ENCODE results near the gene CXCL1.

DNA sequence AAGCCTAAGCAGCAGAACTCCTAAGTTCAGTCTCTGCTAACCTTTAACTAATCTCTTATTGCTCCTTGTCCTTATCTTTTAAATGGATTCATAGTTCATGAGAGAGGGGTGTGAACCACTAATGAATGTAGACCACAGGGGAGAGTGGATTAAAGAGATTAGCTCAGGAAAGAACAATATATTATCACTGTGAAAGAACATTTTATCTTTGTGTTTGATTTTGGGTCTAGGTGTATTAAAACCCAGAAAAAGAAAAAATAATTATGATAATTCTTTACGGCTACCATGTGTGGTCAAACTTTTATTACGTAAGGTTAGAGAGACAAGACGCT, 24.6 kb upstream of the SLC4A4 start:
- RRBS, result no CpG with 5 or more reads among the region's 3 CpGs

GRCh38 chr4:71235769-71236266, 48.8 kb downstream of the SLC4A4 start:
- RRBS, result no CpG with 5 or more reads among the region's 7 CpGs

- RRBS, result no CpG with 5 or more reads among the region's 17 CpGs
Observed at GRCh38 chr4:71419658-71420355, 232.7 kb downstream of the SLC4A4 start.

DNA sequence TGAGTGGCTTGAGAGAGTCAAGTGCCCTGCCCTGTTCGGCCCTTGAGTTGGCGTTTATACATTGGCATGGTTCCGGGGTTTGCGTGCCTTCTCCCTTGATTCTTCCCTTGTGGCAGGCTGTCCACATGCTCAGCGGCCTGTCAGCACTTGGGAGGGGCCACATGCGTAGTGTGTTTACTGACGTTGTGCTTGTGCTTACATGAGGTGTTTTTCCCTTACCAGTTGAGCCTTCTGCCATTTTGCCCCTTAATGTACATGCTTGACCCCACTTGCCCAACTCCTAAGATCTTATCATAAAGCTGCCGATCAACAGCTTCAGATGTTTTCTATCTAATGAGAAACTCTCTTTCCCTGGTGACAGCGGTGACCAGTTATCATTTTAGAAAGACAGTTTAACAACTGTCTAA, 49.4 kb upstream of the GC start:
- RRBS, result no CpG with 5 or more reads among the region's 9 CpGs

DNA sequence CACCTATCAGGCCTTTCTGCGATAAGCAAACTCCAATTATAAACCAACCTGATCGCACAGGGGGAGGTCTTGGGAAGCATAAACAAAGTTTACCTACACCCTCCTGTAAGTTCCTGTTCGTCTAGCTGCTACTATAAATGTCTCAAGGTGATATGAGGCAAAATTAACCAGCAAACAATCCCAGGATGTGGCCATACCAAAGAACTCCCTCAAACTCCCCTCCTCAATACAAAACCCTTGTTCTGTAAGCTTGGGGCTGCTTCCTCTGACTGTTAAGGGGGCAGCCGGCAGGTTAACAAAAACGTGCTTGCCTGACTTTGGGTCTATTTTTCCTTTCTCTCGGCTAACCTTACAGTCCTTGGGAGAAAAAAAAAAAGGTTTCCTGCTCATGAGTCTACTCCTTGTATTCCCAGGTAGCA, 74.1 kb upstream of the GC start:
- RRBS, result no CpG with 5 or more reads among the region's 6 CpGs

- RRBS, result no CpG with 5 or more reads among the region's 6 CpGs
Observed at GRCh38 chr4:72568816-72569067, 279 bp downstream of the ADAMTS3 start.

DNA sequence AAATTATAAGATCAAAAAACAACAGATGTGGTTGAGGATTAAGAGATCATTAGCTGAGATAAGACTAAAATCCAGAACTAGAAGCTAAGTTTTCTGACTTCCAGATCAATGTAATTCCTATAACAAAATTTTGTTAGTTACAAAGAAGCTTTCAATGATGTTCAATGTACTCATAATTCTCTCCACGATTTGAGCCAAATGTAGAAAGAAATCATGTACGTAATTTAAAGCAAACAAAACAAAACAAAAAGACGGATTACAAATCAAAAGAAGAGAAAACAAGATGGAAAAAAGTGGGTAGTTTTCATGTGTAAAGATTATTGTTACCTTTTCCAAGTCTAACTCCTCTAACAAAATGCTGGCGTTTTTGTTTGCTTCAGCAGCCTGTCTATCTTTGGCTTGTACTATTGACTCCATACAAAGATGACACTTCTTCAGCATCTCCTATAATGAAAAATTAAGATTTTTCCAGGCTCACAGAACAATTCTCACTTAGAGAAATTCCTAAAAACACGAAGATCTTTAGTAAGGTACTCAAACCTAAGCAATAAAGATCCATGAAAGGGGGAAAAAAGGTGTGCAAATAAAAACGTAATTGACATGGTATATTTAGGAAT, 44.1 kb upstream of the COX18 start:
- RRBS, result no CpG with 5 or more reads among the region's 6 CpGs

GRCh38 chr4:73115548-73116140, 46.1 kb upstream of the COX18 start:
- RRBS, result no CpG with 5 or more reads among the region's 3 CpGs

DNA sequence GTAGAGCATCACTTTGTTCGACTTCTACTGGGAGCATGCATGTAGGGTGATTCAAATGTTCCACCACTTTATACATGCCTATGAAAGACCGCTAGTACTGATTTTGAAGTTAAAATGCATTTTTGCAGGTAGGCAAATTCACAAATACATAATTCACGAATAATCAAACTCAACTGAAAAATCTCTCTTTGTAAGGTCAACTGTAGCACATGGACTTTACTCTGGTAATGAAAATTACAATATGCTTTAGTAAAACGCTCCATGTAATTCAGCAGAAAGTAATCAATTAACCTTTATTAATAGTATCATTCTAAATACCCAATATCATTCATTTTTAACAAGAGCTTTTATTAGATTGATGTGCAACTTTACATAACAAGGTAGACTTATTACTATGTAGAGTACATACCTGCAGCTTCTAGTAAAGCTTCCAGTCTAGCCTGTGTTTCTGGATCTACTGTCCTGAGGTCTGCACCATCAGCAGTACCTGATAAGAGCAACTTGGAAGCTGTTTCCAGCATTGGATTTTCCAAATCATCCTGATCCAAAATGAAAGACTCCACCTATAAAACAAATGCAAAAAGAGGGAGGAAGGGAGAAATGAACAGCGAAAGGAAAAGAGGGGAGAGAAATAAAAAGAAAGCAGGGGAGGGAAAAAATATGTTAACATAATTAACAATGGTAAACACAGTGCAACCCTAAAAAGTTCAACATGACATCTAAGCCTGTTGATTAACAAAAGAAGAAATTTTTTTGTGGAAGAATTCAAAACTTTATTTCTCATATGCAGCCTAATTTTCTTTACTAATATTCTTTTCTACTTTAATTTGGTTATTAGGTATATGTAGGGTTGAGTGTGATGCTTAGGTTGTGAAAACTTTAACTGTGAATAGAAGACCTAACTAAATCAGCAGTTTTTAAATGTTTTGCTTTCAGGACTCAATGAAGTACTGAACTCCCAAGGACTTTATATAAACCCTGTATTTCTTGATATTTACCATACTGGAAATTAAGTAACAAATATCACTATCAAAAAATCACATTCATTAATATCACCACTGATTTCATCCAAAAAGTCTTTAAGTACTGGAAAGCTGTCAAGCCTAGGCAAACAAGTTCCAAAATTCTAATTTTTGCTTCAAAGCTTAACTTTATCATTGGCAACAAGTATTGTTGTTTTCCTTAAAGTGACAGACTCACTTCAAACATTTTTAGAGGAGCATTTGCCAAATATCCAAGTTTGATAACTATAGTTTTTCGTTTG, 81.2 kb downstream of the ANKRD17 start:
- RRBS, result no CpG with 5 or more reads among the region's 6 CpGs

- RRBS, result no CpG with 5 or more reads among the region's 9 CpGs
Observed at GRCh38 chr4:73222326-73223622, 35.8 kb downstream of the ANKRD17 start.

GRCh38 chr4:73230698-73231503, 27.7 kb downstream of the ANKRD17 start:
- RRBS, result no CpG with 5 or more reads among the region's 5 CpGs

DNA sequence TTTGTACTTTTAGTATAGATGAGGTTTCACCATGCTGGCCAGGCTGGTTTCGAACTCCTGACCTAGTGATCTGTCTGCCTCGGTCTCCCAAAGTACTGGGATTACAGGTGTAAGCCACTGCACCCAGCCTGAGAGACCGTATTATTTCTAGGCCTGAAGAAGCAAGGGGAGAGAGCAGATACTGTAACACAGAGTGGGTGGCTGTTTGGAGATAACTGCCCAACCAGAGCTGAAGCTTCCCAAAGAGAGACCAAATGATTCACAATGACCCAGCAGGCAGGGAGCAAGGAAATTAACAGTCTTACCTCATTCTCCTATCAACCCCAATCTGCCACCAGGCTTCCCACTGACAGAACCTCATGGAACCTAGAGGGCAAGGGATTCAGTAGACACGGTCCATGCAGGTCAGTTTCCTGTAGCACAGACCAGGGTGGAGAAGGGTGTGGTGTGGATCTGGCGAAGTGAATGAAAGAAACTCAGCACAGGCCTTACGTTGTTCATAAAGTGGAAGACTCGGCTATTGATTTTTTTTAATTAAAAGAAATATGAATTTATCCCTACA, 60.7 kb upstream of the ALB start:
- RRBS, result no CpG with 5 or more reads among the region's 7 CpGs

- RRBS, result no CpG with 5 or more reads among the region's 7 CpGs
Observed at GRCh38 chr4:73670188-73670480, 49.9 kb upstream of the RASSF6 start.

DNA sequence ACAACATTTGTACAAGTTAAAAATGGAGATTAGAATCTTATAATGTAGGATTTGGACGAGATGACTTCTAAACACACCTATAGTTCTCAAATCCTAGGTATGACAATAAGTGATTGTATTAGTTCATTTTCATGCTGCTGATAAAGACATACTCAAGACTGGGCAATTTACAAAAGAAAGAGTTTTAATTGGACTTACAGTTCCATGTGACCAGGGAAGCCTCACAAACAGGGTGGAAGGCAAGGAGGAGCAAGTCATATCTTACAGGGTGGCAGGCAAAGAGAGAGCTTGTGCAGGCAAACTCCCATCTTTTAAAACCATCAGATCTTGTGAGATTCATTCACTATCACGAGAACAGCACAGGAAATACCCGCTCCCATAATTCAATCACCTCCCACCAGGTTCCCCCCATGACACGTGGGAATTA, 19.6 kb upstream of the CXCL8 start:
- RRBS, result no CpG with 5 or more reads among the region's 4 CpGs

DNA sequence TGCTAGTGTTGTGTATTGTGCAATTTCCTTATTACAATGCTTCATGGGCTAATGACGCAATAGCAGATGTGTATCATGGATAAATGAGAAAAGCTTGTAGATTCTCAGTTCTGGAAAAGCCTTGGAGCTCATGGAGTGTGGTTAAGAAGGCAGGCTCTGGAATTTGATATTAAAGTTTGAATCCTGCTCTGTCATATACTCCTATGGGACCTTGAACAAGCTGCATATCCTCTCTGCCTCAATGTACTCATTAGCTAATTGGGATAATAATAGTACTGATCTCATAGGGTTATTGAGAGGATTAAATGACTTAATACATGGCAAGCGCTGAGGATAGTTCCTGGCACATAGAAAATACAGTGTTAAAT, 18.8 kb upstream of the CXCL8 start:
- RRBS, result no CpG with 5 or more reads among the region's 2 CpGs

- RRBS, result no CpG with 5 or more reads among the region's 1 CpG
Observed at GRCh38 chr4:73728119-73728364, 12.3 kb upstream of the CXCL8 start.

- RRBS, result no CpG with 5 or more reads among the region's 1 CpG
Observed at GRCh38 chr4:73741548-73742100, 1.3 kb downstream of the CXCL8 start.

DNA sequence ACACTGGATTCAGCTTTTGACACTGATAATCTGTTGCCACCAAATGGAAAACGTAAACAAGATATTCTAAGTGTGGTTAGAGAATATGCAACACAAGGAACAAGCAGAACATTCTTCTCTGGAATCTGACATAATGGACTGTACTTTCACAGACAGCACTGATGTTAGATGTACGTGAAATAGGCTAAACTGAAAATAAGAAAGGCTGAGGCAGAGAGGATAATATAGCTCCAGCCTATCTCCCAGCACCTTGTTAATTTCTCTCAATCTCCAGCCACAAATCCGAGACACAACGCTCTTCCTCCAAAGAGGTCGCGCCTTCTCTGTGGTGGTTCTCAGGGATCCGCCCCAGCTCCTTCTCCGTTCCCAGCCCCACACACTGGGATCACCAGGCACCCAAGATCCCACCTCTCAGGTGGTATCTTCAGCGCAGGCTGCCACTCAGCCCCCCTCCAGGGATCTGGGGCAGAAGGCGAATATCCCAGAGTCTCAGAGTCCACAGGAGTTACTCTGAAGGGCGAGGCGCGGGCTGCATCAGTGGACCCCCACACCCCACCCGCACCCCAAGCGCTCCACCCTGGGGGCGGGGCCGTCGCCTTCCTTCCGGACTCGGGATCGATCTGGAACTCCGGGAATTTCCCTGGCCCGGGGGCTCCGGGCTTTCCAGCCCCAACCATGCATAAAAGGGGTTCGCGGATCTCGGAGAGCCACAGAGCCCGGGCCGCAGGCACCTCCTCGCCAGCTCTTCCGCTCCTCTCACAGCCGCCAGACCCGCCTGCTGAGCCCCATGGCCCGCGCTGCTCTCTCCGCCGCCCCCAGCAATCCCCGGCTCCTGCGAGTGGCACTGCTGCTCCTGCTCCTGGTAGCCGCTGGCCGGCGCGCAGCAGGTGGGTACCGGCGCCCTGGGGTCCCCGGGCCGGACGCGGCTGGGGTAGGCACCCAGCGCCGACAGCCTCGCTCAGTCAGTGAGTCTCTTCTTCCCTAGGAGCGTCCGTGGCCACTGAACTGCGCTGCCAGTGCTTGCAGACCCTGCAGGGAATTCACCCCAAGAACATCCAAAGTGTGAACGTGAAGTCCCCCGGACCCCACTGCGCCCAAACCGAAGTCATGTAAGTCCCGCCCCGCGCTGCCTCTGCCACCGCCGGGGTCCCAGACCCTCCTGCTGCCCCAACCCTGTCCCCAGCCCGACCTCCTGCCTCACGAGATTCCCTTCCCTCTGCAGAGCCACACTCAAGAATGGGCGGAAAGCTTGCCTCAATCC, at the start of gene CXCL1:
Gene CXCL1 (plus strand): TSS at position 710 of the 1,261 bp plus-strand sequence.
- RRBS, result 16% methylated on average over 8 of the region's 67 CpGs